Choroid plexus epithelial cell (primary cell): ENCODE measurements around a stretch of chr22.

GRCh38 chr22:44524167-44524422 is 26.1 kb upstream of the RTL6 start:
- RRBS, result no CpG with 5 or more reads among the region's 3 CpGs

DNA sequence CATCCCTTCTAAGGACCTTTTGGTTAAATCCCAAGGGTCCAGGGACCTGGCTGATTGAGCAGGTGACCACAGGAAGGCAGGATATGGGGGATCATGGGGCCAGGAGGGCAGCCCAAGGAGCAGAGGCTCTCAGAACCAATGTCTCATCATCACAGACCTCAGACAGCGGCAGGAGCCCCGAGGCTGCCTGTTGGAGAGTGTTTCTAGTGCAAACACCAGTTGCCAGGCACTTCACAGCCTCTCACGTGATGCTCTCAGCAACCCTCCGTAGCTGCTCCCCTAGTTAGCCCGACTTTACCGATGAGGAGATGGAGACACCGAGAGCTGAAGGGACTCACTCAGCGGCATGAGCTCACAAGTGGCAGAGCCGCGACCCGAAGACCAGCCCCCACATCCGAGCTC is 28.6 kb upstream of the RTL6 start:
- RRBS, result no CpG with 5 or more reads among the region's 12 CpGs

- RRBS, result no CpG with 5 or more reads among the region's 7 CpGs
Measured at GRCh38 chr22:44659117-44659594, 42.8 kb upstream of the PRR5 start.

- RRBS, result 70% methylated on average over 2 of the region's 28 CpGs
Measured at GRCh38 chr22:44714466-44715464, 12.8 kb downstream of the PRR5 start.

- RRBS, result no CpG with 5 or more reads among the region's 5 CpGs
Measured at GRCh38 chr22:44930212-44930673, 79.6 kb downstream of the PHF21B start.

- RRBS, result no CpG with 5 or more reads among the region's 10 CpGs
Measured at GRCh38 chr22:44935676-44936083, 74.1 kb downstream of the PHF21B start.

GRCh38 chr22:45007618-45008189 is 2.1 kb downstream of the PHF21B start:
- RRBS, result 1% methylated on average over 15 of the region's 55 CpGs

- RRBS, result no CpG with 5 or more reads among the region's 10 CpGs
Measured at GRCh38 chr22:45140223-45140944, 23.3 kb upstream of the NUP50 start.

GRCh38 chr22:45150229-45150810 is 13.4 kb upstream of the NUP50 start:
- RRBS, result no CpG with 5 or more reads among the region's 2 CpGs

GRCh38 chr22:45154090-45154551 is 9.6 kb upstream of the NUP50 start:
- RRBS, result no CpG with 5 or more reads among the region's 3 CpGs

GRCh38 chr22:45165167-45165463 is 1.4 kb downstream of the NUP50 start:
- RRBS, result no CpG with 5 or more reads among the region's 8 CpGs

DNA sequence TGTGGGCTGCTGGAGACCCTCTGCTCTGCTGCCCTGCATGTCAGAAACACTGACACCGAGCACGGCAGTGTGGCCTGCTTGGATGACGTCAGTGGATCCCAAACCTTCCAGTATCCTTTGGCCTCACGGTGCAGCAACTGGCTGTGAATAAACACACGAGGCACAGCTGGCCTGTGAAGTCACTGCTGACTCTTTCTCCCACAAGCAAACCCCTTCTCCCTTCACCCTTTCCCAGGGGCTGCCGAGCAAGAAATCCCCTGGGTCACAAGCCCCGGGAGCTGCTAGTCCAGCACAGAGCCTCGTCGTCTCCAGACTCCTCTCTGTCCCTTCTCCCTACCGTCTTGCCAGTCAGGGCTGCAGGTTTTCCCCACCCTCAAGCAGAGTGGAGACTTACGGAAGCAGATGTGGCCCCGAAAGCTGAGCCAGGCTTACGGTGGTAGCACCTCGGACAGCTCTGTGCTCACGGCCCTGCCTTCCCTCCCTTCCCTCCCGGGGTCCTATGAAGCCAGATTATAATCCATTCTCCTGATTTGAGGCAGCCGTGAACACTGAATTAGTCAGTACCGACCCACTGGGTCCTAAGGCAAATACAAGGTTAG is 24.2 kb downstream of the KIAA0930 start:
- RRBS, result no CpG with 5 or more reads among the region's 18 CpGs

DNA sequence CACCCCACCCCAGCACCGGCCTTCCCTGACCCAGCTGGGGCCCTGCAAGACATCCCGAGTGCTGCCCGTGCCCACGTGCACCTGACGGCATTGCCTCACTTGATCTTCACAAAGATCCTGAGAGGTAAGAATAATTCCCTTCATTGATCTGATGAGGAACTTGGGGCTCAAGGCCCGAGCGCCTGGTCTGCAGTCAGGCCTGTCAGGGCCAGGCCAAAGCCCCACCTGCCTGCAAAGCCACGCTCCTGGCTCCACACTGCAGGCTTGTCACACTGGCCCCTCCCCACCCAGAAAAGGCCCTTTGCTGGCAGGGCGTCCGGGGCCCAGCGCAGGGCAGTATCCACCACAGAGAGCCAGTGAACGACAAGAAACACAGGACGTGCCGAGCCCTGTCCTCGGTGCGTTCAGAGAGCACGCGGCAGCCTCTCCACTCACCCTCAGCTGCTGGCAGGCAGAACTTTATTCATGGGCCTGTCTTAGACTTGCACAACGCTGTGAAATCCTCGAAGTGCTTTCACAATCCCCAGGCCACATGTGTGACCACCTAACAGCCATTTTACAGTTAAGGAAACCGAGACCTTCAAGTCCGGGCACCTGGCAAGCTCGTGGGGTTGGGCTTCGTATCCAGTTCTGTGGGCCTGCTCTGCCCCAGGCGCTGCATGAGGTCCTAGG is 14.8 kb downstream of the KIAA0930 start:
- RRBS, result no CpG with 5 or more reads among the region's 25 CpGs

DNA sequence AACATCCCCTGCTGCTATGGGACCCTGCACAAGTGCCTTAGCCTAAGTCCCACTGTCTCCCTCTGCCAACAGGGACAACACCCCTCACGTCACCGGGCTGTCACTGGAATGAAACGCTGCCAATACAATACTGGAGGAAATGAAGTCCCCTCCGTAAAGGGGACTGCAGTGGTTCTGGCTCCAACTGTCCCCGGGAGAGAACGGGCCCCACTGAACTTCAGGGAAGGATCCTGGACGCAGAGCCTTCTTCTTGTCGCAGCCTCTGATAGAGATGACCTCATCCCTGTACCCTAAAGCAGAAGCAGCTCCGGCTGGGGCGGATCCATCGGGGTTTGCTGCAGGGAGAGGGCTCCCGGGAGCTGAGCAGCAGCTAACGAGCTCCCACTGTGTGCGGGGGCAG is 13.2 kb downstream of the KIAA0930 start:
- RRBS, result 58% methylated on average over 7 of the region's 14 CpGs

- RRBS, result no CpG with 5 or more reads among the region's 7 CpGs
Measured at GRCh38 chr22:45228361-45228713, 12.4 kb downstream of the KIAA0930 start.

GRCh38 chr22:45235078-45235903 is 5.4 kb downstream of the KIAA0930 start:
- RRBS, result 95% methylated on average over 3 of the region's 26 CpGs

DNA sequence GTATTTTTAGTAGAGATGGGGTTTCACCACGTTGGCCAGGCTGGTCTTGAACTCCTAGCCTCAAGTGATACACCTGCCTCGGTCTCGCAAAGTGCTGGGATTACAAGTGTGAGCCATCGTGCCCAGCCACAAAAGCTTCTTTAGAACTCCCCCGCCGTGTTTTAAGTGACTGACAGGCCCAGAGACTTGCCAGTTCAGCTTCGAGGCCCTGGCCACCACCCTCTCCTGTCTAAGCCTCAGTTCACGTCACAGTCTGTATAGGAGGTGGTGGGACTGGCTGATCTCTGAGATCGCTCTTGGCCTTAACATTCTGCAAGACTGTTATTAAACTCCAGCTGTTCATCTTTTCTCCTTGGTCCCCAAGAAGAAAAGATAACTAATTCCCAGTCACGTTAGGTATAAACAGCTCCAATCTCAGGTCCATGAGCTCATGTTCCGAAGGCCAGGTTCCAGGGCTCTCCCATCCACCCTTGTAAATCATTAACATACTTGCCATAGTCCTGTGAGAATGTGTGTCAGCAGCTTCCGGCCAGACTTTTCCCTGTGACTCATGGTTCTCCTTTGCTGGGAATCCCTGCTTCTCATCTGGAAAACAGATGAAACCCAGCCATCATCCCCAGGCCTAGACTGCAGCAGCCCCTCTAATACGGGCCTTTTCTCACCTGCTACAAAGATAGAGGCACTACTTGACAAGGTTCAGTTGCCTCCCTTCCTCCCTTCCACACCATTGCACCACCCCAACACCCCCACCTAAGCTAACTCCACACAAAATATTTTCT is 5.5 kb upstream of the KIAA0930 start:
- RRBS, result no CpG with 5 or more reads among the region's 13 CpGs

DNA sequence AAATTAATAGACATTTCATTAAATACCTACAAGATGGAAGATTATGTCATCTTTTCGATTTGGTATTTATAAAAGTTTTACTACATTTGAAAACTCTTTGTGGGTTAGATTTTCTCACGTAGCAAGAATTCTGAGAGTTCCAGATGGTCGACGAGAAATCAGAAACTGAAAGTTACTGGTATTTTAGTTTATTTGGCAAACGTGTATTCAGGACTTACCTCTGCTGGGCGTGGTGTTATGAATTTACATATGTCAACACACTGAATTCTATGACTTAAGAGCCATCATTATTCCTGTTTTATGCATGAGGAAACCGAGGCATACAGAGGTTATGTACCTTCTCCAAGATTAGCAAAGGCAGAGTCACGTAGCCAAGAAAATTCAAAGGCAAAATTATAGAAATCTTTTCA is 8.5 kb upstream of the KIAA0930 start:
- RRBS, result no CpG with 5 or more reads among the region's 8 CpGs

DNA sequence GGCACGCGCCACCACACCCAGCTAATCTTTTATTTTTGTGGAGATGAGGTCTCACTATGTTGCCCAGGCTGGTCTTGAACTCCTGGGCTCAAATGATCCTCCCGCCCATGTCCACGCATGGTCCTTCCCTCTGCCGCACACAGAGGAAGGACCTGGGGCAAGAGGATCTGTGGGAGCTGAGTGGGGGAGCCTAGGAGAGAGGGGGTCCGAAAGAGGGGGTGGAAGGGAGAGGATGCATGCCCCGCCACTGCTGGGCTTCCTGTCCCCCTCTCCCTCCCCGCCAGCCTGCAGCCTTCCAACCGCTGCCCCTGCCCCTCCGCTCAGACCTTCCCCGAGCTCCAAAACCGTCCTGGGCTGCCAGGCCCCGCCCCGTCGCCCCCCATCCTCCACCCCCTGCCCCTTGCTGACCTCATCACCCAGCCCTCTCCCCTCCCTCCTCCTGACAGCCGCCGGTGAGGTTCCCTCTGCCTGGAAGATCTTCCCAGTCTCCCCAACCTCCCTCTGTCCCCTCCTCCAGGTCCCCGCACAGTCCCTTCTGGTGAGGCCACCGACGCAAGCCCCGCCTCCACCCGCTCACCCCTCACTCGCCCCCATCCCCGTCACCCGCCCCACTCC is 16.7 kb upstream of the UPK3A start:
- RRBS, result no CpG with 5 or more reads among the region's 25 CpGs

GRCh38 chr22:45334541-45335163 is 24.9 kb downstream of the FAM118A start:
- RRBS, result no CpG with 5 or more reads among the region's 14 CpGs